Measurements from ENCODE around the gene FOXF1.

- PRO-cap: no peak
- RRBS: no CpG with 5 or more reads among the region's 16 CpGs
Measured at GRCh38 chr16:85803350-85803964, 4.0 kb downstream of the COX4I1 start.

DNA sequence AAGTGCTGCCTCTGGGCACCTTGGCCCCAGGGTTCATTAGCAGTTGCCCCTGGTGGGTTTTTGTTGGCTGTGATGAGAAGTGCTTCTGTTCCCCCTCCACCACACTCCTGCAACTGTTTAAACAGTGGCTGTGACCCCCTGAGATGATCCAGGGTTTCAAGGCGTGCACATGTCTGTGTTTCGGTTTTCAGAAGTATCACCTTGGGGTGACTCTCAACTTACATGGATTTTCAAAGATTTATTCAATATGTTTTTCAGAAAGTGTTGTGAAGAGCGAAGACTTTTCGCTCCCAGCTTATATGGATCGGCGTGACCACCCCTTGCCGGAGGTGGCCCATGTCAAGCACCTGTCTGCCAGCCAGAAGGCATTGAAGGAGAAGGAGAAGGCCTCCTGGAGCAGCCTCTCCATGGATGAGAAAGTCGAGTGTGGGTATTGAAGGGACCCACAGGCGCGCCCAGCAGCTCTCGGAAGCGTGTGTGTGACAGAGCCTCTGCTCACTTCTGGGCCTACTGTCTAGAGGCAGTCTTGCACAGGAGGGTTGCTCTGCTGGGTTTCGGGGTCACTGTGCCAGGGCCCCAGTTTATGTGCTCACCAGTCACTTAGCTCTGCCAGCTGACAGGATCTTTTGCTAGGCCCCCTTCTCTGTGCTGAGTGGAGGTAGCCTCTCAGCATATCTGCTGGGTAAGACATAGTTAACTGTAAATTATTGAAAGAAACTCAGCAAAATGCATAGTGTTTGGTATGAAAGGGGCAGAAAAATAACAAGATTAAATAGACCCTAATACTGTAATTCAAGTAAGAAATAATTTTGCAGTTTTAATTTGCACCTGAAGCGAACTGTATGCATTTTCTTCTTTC lies 5.4 kb downstream of the COX4I1 start:
- PRO-cap: no peak
- RRBS: no CpG with 5 or more reads among the region's 14 CpGs

GRCh38 chr16:85806564-85807176 lies 7.2 kb downstream of the COX4I1 start:
- PRO-cap: no peak
- RRBS: no CpG with 5 or more reads among the region's 11 CpGs

GRCh38 chr16:85901029-85901766 lies 2.2 kb downstream of the IRF8 start:
- PRO-cap: no peak
- RRBS: no CpG with 5 or more reads among the region's 10 CpGs

GRCh38 chr16:85936457-85936975 lies 37.6 kb downstream of the IRF8 start:
- PRO-cap: no peak
- RRBS: 57% methylated on average over 5 of the region's 19 CpGs

GRCh38 chr16:86032929-86033523 lies 134.1 kb downstream of the IRF8 start:
- PRO-cap: no peak
- RRBS: 17% methylated on average over 11 of the region's 21 CpGs

- PRO-cap: no peak
- RRBS: no CpG with 5 or more reads among the region's 3 CpGs
Measured at GRCh38 chr16:86142333-86142532, 243.3 kb downstream of the IRF8 start.

- PRO-cap: no peak
- RRBS: no CpG with 5 or more reads among the region's 12 CpGs
Measured at GRCh38 chr16:86162619-86163142, 263.7 kb downstream of the IRF8 start.

DNA sequence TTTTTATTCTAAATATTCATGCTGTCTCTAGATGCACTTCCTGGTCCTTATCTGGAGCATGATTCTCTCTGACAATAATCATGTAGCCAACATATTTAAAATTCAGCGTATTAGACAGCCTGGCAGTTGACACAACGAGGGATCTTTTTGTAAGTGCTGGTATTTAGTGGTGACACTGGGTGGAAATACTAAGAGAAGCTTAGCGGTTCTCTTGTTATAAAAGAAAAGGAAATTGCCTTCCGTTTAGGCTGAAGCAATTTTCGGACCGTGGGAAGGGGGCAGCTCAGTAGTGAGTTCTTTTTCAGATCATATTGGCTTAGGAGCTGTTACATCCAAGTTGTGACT lies 295.5 kb downstream of the IRF8 start:
- PRO-cap: no peak
- RRBS: no CpG with 5 or more reads among the region's 6 CpGs

- PRO-cap: no peak
- RRBS: no CpG with 5 or more reads among the region's 8 CpGs
Measured at GRCh38 chr16:86200640-86201086, 301.7 kb downstream of the IRF8 start.

DNA sequence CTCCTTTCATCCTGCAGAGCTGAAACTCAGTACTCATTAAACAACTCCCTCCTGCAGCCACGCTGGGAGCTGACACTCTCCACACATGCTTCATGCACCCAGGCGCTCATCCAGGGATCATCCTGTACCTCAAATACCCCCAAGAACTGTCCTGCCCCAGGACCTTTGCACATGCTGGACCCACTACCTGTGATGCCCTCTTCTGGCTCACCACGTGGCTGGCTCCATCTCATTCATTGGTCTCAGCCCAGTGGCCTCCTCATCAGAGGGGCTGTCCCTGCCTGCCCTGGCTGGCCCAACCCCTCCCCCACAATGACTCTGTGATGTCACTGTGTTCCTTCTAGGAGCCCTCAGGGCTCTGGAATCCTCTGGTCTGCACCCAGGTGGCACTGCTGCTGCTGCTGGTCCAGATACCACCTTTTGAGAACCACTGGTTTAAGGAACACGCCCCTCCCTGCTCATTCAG lies 160.9 kb upstream of the FOXF1 start:
- PRO-cap: no peak
- RRBS: no CpG with 5 or more reads among the region's 4 CpGs

DNA sequence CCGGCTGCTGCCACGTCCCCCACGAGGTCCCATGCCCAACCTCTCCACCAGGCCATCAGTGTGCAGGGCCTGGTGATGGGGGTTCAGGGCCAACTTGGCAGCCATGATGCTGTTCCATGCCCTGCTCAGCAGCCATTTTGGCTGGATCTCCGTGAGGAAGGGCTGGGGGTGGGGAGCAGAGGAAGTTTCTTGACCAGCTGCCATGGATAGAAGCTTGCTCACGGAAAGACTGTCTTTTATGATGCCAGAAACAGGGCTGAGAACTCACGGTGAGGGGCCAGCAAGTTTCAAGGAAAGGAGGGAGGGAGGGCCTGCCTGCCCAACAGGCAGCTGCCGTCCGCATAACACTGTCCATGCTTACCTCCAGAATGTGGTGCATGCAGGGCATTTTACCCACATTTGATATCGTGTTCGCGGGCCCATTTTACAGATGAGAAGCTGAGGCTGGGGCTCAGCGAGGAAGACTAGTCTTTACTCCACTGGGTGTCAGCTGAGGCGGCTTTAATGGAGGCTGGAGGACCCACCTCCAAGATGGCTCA lies 47.6 kb upstream of the FOXF1 start:
- PRO-cap: no peak
- RRBS: no CpG with 5 or more reads among the region's 13 CpGs

- PRO-cap: no peak
- RRBS: no CpG with 5 or more reads among the region's 8 CpGs
Measured at GRCh38 chr16:86477462-86478345, 32.6 kb upstream of the FOXF1 start.

GRCh38 chr16:86502025-86502719 lies 8.2 kb upstream of the FOXF1 start:
- PRO-cap: no peak
- RRBS: 12% methylated on average over 5 of the region's 18 CpGs

DNA sequence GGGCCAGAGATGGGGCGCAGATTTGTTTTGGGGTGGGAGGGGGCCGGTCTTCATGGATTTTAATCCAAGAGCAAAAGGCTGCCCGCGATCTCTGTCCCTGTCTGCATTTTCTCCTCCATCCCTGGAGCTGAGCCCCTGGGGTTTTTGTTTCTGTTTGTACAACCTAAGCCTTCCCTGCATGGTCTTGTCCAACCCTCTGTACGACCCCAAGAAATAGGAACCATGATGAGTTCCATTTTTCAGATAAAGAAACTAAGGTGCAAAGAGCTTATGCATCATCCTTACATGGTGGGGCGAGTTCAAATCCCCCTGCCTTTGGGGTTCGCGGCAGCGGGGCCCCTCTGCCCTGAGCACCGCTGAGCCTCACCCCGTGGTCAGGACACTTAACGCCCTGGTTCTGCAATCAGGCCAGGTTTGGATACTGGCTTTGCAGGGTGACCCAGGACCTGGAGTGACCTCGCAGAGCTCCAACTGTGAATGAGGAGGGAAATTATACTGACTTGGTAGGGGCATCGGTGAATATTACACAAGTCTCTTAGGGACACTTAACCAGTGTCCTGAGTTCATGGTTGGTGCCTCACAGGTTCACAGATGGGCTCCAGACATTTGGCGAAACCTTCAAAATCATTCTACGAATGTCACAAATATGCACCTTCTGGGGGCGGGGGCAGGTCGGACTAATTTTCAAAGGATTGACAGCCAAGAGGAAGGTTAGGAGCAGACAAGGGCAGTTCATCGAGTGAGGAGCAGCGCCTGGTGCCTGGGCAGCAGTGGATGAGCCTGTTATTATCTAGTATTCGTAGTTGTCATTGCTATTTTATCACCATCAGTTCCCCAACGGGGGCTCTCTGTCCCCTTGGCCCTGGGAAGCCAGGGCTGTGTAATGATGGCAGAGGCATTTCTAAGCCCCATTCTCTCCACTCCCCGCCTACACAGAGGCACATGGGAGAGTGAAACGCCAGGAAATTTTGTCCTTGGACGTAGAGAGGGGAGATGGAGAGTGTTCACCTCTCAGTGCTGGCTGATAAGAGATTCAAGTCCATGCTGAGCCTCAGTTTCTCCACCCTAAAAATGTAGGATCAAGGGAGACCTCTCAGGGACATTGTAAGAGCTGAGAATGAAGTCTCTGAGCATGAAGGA lies 4.0 kb upstream of the FOXF1 start:
- PRO-cap: no peak
- RRBS: no CpG with 5 or more reads among the region's 25 CpGs

- PRO-cap: bidirectional peak, plus-strand start at chr16:86510527, minus-strand start at chr16:86510248
- RRBS: 5% methylated on average over 14 of the region's 94 CpGs
Measured at GRCh38 chr16:86510322-86511097, at the start of gene FOXF1. Gene FOXF1, plus strand, starts transcription at chr16:86510527.

DNA sequence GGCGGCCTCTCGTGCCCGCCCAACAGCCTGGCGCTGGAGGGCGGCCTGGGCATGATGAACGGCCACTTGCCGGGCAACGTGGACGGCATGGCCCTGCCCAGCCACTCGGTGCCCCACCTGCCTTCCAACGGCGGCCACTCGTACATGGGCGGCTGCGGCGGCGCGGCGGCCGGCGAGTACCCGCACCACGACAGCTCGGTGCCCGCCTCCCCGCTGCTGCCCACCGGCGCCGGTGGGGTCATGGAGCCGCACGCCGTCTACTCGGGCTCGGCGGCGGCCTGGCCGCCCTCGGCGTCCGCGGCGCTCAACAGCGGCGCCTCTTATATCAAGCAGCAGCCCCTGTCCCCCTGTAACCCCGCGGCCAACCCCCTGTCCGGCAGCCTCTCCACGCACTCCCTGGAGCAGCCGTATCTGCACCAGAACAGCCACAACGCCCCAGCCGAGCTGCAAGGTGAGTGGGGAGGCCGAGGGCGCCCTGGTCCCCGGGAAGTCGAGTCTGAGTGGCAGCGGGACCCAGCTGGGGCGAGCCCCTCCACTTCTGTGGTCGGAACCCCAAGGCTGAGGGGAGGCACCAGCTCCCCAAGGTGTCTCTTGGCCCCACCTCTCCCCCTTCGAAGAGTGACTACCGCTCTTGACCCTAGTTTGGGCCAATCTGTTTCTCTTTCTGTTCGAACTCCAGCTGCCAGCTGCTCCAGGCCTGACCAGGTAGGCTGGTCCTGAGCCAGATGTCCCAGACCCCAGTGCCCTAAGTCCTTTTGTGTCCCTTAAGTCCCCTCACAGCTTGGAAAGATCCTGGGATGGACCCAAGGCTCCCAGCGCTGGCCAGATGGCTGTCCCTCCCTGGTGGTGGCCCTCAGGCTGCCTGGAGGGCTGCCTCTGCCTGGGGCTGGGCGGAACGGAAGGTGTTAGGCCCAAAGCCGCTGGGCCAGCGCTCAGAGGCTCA lies 1.0 kb downstream of the FOXF1 start:
- PRO-cap: no peak
- RRBS: 8% methylated on average over 30 of the region's 66 CpGs

- PRO-cap: unidirectional peak, plus-strand start at chr16:86564066
- RRBS: under 1% methylated on average over 6 of the region's 34 CpGs
Measured at GRCh38 chr16:86563742-86564305, 2.8 kb upstream of the FOXC2 start.

GRCh38 chr16:86604276-86604911 lies 26.0 kb downstream of the FOXL1 start:
- PRO-cap: no peak
- RRBS: no CpG with 5 or more reads among the region's 9 CpGs

DNA sequence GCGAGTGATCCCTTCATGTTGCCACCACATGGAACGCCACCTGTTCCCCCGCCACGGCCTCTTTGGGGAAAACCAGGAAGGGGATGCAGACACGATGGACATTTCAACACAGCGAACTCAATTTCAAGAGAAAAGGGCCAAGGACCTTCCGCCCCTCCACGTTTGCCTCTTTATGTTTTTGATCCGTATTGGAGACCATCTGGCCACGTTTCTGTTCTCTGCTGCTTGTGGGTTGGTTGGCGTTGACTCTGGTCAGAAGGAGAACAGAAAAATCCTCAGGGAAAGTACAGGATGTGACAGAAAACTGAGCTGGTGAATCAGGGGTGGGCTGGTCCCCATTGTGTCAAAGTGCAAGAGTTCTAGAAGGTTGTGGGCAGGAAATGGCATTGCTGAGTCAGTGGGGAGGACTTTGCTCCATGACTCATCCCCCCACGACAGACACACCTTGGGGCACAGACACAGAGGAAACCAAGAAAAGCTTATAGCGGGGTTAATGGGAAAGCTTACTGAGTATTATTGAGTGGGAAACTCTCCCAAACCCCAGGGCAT lies 86.0 kb downstream of the FOXL1 start:
- PRO-cap: no peak
- RRBS: no CpG with 5 or more reads among the region's 13 CpGs

Measured in kidney (tissue), 2 donors.